ENCODE measurements around the gene UBE2F.

DNA sequence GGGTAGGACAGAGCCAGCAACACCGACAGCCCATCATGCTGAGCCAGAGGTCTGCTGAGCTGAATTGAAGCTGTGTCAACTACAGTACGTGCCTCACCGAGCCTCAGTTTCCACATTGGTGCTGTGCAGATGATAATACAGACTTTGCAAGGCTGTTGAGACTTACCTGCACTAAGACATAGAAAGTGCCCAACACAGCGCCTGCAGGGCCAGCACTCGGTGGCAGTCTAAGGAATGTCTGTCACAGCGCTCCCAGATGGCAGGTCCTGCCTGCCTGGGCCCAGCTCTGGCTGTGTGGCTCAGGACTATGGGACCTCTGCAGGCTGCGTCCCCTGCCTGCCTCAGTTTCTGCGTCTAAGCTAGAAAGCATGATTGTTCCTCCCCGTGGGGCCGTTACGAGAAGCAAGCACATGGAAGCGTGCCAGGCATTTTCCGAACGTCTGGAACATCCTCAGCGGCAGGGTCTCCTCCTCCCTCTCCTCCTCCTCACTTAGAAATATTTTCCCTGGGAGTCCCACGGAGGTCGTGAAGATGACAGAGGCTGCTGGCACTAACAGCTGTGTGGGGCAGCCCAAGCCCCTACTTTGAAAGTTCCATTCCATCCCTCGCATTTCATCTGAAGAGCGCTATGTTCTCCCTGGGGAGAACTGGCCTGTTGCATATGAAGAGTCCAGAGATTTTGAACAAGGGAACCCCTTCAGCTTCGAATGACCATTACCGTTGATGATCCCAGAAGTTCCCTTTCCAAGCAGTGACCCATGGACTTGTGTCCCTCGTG is 43.2 kb downstream of the LRRFIP1 start:
- RRBS = no CpG with 5 or more reads among the region's 22 CpGs
CAGE:
- cytosol, long polyA plus RNA = no peak
- long polyA plus RNA = no peak
- nucleus, long polyA plus RNA = no peak

DNA sequence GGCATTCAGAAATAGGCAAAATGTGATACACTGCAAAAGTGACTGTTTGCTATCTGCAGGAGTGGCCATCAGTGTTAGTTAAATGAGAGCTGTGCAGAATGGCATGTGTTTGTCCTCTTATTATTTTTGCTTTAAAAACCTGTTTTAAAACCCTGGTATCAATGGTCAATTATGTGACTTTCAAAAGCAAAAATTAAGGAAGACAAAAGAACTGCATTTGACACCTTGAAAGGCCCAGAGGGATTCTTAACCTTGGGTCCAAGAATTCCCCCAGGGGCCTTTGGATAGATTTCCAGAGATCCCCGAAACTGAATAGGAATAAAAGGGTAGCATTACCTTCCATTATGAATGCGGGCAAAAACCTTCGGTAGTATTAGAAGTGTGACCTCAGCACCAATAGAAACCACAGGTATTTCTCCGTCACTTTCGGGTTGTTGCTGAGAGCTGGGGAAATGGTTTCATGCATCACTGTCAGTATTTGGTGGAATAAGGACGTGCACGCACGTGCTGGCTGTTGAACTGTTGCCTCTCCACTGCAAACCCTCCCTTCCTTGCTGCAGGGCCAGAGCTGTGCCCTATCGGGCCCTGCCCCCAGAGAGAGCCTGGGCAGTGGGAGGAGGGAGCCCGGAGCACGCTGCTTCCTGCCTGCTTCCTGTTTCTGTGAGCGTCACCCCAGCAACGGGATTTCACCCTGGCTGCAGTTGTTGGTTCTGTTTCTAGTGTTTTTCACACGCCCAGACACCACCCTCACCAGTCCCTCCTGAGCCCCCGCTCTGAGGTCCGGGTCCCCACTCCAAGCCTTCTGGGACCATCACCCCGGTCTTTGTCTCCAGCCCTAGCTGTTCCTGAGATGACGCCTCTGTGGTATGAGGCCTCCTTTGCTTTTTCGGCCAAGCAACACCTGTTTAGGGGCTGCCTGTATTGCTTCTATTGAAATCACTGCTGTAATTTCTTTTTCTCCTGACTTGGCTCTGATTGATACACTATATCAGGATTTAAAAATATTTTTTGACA is 47.3 kb downstream of the LRRFIP1 start:
- RRBS = no CpG with 5 or more reads among the region's 19 CpGs
CAGE:
- cytosol, long polyA plus RNA = no peak
- long polyA plus RNA = no peak
- nucleus, long polyA plus RNA = no peak

GRCh38 chr2:237685235-237685588 is 57.8 kb downstream of the LRRFIP1 start:
- RRBS = no CpG with 5 or more reads among the region's 2 CpGs
CAGE:
- cytosol, long polyA plus RNA = no peak
- long polyA plus RNA = no peak
- nucleus, long polyA plus RNA = no peak

DNA sequence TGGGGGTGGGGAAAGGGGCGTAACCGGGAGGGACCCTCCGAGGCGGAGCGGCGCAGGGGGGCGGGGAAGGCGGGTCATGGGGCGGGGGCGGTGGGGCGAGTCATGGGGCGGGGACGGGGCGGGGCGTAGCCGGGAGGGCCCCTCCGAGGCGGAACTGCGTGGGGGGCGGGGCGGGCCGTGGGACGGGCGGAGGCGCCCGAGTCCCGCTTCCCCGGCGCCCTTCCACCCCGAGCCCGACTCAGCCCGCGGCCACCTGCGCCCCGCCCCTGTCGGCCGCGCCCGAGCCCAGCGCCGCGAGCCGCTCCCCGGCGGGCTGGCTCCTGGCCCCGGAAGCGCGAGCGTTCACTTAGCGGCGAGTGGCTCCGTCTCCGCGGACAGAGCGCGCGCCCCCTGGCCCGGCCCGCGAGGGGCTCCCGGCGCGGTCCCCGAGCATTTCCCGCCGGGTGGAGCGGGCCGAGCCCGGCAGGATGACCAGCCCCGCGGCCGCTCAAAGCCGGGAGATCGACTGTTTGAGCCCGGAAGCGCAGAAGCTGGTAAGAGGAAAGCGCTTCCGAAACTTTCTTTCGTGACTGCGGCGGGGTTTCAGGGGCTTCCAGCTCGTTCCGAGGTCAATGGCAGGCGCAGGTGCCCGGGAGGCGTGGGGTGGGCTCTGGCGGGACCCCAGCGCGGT is 64.7 kb downstream of the LRRFIP1 start:
- RRBS = under 1% methylated on average over 26 of the region's 89 CpGs
CAGE:
- cytosol, long polyA plus RNA = no peak
- long polyA plus RNA = no peak
- nucleus, long polyA plus RNA = no peak

DNA sequence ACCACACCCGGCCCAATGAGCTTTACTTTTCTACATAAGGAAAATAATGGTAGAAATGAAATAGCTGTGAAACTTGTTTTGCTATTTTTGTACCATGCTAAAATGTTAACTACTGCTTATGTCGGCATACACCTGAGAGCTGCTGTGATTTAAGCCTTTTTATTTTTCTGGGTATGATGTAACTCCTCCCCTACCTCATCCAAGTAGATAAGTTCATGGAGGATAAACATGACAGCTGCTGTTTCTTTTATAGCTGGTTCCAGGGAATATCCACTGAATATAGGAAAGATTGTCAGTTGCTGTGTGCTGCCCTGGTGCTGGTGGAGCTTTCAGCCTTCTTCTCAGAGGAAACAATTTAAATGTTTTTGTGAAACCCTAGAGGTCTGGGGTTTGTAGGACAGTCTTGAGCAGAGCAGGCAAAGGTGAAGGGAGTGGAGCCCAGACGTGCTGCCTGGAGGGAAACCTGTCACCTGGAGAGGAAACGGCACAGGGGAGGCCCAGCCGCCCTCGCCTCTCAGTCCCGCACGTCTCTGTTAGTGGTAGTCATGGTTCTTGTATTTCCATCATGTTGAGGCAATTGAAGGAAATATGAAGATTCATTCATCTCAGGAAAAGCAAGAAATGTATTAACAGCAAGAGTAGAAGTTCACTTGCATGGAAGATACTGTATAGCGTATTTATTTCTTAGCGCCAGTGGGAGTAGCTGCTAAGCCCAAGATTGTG is 70.1 kb downstream of the LRRFIP1 start:
- RRBS = no CpG with 5 or more reads among the region's 10 CpGs
CAGE:
- cytosol, long polyA plus RNA = no peak
- long polyA plus RNA = no peak
- nucleus, long polyA plus RNA = no peak

GRCh38 chr2:237724225-237724674 is 74.3 kb upstream of the RBM44 start:
- RRBS = no CpG with 5 or more reads among the region's 6 CpGs
CAGE:
- cytosol, long polyA plus RNA = no peak
- long polyA plus RNA = no peak
- nucleus, long polyA plus RNA = no peak

GRCh38 chr2:237733834-237734560 is 64.6 kb upstream of the RBM44 start:
- RRBS = 42% methylated on average over 3 of the region's 15 CpGs
CAGE:
- cytosol, long polyA plus RNA = no peak
- long polyA plus RNA = no peak
- nucleus, long polyA plus RNA = no peak

DNA sequence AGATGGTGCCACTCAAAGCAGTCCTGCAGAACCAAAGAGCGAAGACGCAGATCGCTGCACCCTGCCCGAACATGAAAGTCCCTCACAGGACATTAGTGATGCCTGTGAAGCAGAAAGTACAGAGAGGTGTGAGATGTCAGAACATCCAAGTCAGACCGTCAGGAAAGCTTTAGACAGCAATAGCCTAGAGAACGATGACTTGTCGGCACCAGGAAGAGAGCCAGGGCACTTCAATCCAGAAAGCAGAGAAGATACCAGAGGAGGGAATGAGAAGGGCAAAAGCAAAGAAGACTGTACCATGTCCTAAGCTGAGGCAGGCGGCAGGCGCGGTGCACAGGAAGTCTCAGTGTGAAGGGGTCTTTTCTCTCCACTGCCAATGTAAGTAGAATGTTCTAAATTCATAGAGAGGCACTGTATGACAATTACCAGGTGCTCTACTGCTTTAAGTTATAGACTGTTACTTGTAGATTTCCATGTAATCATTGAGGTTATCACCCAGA is 34.7 kb upstream of the RBM44 start:
- RRBS = no CpG with 5 or more reads among the region's 10 CpGs
CAGE:
- cytosol, long polyA plus RNA = no peak
- long polyA plus RNA = no peak
- nucleus, long polyA plus RNA = no peak

DNA sequence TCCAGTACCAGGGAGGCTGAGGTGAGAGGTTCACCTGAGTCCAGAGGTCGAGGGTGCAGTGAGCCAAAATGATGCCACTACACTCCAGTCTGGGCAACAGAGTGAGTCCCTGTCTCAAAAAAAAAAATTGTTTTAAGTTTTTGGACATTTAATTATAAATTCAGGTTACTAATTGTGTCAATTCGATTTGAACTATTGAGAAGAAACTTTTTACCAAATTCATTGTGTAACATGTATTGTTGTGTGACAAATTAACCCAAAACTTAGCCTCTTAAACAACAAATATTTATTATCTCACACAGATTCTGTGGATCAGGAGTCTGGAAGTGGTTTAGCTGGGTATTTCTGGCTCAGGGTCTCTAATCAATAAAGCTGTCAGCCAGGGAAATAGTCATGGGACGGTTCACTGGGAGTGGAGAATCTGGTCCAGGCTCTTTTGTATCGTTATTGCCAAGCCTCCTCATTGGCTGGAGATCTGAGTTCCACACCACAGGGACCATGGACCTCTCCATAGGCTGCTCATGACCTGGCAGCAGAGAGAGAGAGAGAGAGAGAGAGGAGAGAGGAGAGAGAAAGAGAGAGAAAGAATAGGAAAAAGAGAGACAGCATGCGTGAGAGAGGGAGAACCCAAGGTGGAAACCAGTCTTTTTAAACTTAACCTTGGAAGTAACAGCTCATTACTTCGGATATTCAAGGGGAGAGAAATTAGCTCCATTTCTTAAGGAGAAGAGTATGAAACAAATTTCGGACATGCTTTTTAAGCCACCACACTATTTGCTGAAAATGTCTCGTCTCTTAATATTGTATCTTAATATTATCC is 9.1 kb upstream of the RBM44 start:
- RRBS = no CpG with 5 or more reads among the region's 8 CpGs
CAGE:
- cytosol, long polyA plus RNA = no peak
- long polyA plus RNA = no peak
- nucleus, long polyA plus RNA = no peak

DNA sequence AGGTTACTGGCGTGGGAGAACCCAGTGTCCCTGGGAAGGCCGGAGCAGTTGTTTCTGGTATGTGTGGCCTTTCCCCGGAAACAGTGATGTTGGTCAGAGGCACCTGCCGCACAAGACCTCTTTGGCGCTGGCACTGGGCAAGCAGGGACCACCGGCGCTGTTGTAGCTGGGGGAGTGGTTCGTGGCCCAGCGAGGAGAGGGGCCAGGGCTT is 1.1 kb downstream of the RAMP1 start:
- RRBS = 88% methylated on average over 4 of the region's 9 CpGs
CAGE:
- cytosol, long polyA plus RNA = no peak
- long polyA plus RNA = no peak
- nucleus, long polyA plus RNA = no peak

DNA sequence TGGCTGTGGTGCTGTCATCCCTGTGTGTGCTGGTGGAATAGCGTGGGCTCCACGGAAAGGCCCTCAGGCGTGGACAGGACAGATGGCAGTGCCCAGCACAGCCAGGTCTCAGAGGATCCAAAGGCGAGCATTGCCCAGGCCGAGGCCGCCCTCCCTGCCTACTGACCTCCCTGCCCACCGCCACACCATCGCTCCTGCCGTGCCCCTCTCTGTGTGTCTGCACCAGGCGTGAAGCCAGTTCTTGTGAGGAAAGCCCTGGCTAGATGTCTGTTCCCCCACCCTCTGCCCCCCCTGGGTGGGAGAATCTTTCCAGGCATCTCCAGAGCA is 26.1 kb downstream of the RAMP1 start:
- RRBS = no CpG with 5 or more reads among the region's 10 CpGs
CAGE:
- cytosol, long polyA plus RNA = no peak
- long polyA plus RNA = no peak
- nucleus, long polyA plus RNA = no peak

DNA sequence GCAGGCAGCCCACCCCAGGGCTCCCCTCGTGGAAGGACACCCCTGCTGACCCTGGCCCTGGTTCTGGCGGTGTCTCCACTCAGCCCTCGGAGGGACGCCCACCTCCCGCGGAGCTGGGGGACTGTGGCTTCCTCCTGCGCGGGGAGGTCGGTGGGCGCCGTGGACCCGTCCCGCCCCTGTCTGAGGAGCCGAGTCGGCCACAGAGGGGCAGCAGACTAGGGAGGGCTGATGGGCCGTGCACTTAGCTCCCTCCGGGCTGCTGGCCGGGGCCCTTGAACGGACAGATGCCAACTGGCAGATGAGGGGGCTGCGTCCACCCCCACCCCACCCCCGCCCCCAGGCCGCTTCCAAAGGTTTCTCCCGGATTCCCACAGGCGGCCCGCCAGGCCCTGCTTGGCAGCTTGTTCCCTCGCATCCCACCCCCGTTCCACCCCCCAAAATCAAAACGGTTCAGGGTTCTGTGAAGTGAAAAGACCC is 10.4 kb upstream of the UBE2F start:
- RRBS = 35% methylated on average over 3 of the region's 28 CpGs
CAGE:
- cytosol, long polyA plus RNA = no peak
- long polyA plus RNA = no peak
- nucleus, long polyA plus RNA = no peak

GRCh38 chr2:237966480-237967247 is at the start of gene UBE2F:
UBE2F (plus strand) TSS chr2:237967014.
- RRBS = 1% methylated on average over 34 of the region's 92 CpGs
CAGE:
- cytosol, long polyA plus RNA = start-site peak on the plus strand at chr2:237967026-237967050, 96 reads
- long polyA plus RNA = start-site peak on the plus strand at chr2:237967014-237967052, 124 and 96 reads in 2 replicates
- nucleus, long polyA plus RNA = start-site peak on the plus strand at chr2:237967025-237967050, 85 reads

DNA sequence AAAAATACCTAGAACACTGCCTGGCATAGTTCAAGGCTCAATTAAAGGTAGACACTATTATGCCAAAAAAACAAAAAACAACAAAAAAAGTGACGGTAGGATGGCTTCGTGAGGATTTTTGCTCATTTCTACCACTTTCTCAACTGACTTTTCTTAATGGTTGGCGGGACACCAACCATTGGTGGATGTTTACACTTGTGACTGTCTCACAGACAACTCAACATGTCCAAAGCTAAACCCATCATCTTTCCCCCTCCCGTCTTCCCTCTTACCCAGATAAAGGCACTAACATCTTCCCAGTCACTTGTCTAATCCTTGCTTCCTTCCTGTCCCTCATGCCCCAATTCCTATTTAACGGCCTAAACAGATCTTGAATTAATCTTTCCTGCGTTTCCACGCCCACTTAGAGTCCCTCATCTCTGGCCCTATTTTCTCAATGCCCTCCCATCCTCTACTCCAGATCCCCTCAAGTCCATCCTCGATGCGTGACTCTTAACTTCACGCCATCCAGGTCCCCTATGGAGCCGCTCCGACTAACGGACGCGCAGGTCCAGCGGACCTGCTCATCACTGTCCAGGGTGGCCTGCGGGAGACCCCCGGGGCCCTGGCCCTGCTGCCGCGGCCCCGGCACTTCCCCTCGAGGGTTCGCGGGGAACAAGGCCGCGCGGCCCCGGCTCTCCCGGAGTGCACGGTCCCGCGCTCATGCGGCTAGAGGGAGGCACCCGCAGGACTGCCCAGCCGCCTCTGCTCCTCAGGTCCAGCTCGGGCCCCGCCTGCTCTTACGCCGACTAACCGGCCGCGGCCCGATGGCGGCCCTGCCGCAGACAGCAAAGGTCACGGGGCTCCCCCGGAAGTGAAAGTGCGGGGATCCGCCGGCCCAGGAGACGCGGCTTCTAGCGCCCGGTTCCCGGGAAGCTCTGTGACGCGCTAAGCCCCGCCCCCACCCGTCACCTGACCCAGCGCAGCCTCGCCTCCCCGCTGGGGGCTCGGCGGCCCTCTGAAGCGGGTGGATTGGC is 578 bp upstream of the SCLY start:
- RRBS = 1% methylated on average over 16 of the region's 65 CpGs
CAGE:
- cytosol, long polyA plus RNA = start-site peak on the minus strand centred at position 816 of the sequence, 70 bp wide, 7 reads
- long polyA plus RNA = no peak
- nucleus, long polyA plus RNA = start-site peak on the minus strand centred at position 811 of the sequence, 45 bp wide, 10 reads

GRCh38 chr2:238137029-238137763 is 1.3 kb upstream of the KLHL30 start:
- RRBS = no CpG with 5 or more reads among the region's 9 CpGs
CAGE:
- cytosol, long polyA plus RNA = no peak
- long polyA plus RNA = no peak
- nucleus, long polyA plus RNA = no peak

DNA sequence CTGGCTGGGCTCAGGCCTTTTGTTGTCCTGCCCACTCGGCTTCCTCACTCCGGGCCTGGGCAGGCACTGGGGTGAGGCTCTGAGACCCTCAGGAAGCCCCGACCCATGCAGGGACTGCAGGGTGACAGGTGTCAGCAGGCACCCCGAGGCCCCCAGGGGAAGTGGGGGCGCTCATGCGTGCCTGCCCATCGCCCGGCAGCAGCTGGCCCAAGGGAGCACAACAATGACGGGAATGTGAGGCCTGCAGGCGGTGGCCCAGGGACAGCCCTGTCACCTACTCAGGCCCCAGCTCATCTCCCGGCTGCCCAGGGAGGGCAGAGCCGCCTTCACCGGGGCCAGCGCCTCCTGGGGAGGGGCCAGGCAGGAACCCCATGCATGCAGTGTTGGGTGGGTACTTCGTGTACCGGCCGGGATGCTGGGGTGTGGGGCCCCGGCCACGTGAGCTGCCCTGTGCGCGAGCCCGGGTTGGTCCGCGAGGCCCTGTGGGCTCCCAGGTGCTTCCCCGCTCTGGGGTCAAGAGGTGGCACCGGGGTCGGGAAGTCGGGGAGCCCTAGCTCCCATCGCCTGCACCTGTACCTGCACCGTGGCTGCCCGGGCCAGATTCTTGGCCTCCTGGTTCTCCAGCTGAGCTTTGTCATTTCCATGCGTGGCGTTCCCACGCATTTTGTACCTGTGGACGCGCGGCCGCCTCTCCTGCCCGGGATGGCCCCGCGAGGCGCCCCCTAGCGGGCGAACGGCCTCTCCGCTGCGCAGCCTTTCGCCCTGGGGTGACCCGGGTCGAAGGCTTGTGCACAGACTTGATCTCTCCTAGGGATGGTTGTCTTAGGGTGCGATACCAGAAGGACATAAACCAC is 793 bp downstream of the KLHL30 start:
- RRBS = 60% methylated on average over 27 of the region's 51 CpGs
CAGE:
- cytosol, long polyA plus RNA = no peak
- long polyA plus RNA = no peak
- nucleus, long polyA plus RNA = no peak

- RRBS = no CpG with 5 or more reads among the region's 14 CpGs
CAGE:
- cytosol, long polyA plus RNA = no peak
- long polyA plus RNA = no peak
- nucleus, long polyA plus RNA = no peak
Measured at GRCh38 chr2:238167662-238168450, 9.1 kb downstream of the ERFE start.

- RRBS = no CpG with 5 or more reads among the region's 5 CpGs
CAGE:
- cytosol, long polyA plus RNA = no peak
- long polyA plus RNA = no peak
- nucleus, long polyA plus RNA = no peak
Measured at GRCh38 chr2:238174596-238175334, 16.0 kb downstream of the ERFE start.

DNA sequence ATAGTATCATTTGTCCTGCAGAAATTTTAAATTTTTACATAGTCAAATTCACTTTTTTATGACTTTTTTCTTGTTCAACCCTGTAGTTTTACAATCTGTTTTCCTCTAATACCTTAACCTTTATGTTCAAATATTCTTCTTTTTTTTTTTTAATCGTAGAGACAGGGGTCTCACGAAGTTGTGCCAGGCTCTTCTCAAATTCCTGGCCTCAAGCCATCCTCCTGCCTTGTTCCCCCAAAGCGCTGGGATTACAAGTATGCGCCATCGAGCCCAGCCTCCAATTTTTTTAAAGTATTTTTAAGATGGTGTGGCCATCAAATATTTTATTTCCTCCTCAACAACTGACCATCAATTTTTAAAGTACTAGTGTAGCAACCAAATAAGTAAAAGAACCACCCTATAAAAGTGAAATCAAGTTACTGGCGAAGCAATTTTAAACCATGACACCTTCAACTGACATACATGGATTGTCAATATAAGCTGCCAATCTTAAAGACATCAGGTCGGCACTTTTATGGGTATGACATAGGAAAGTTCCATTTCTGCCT is 3.8 kb downstream of the ILKAP start:
- RRBS = no CpG with 5 or more reads among the region's 7 CpGs
CAGE:
- cytosol, long polyA plus RNA = no peak
- long polyA plus RNA = no peak
- nucleus, long polyA plus RNA = no peak

- RRBS = no CpG with 5 or more reads among the region's 11 CpGs
CAGE:
- cytosol, long polyA plus RNA = no peak
- long polyA plus RNA = no peak
- nucleus, long polyA plus RNA = no peak
Measured at GRCh38 chr2:238255510-238256126, 15.8 kb upstream of the HES6 start.